NCI-H460 (cell line): Measurements from ENCODE around the genes CD80 and CFAP91.

DNA sequence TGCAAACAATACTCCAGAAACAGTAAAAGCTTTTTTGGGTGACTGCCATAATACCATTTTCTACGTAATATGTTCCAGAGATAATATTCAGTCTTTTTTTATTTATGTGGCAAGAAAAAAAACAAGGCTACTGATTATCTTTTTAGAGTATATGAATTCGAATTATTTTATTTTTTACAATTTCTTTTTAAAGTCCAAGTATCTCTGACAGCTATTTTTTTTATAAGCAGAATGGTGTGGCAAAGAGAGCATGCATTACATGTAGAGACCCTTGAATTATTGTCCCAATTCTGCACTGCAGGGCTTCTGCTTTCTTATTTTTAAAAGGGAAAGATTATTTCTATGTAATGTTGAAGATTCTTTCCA lies 468.9 kb upstream of the LSAMP start:
RAMPAGE:
- cytosol, long total RNA, result no peak
- long total RNA, result no peak
- nucleus, long total RNA, result no peak

GRCh38 chr3:117997146-117997419 lies 1037.6 kb downstream of the IGSF11 start:
RAMPAGE:
- cytosol, long total RNA, result no peak
- long total RNA, result no peak
- nucleus, long total RNA, result no peak

DNA sequence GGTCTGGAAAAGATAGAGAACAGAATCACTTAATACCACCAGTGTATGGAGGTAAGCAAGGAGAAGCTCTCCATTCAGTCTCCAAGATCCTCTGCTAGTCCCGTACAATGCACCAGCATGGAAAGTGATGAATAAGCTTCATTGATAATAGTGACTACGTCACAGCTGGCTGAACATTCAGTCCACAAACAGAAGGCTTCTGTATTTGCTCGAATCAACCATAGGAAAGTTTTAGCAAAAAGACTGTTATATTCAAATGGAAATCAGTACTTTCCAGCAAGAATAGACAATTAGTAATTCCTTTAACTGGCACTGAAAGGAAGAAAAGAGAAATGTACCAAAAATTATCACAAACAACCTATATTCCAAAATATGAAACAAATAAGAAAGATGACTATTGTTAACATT lies 42.8 kb downstream of the IGSF11 start:
RAMPAGE:
- cytosol, long total RNA, result no peak
- long total RNA, result no peak
- nucleus, long total RNA, result no peak

DNA sequence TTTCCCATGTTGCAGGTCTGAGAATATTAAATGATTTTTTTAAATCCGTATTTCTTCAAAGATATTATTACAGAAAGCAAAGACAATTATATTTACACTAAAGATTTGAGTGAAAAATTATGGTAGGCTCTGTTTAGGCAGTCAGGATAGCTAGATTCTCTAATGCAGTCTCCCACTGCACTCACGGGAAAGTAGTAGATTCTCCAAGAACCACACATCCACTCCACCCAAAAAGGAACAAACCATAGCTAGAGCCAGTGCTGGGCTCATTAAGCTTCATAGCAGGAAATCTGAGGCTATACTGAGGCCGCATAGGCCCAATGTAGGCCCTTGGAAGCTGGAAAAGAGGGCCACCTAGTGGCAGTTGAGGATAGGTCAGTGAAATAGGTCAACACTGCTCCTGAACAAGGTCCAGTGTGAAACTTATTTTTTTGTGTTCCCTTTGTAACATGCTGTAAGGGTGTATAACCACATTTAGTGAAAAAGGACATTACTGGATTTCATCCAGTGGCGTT lies 688 bp upstream of the B4GALT4 start:
RAMPAGE:
- cytosol, long total RNA, result no peak
- long total RNA, result no peak
- nucleus, long total RNA, result no peak

GRCh38 chr3:119337197-119337809 lies 43.1 kb downstream of the ARHGAP31 start:
RAMPAGE:
- cytosol, long total RNA, result no peak
- long total RNA, result no peak
- nucleus, long total RNA, result no peak

GRCh38 chr3:119347023-119347443 lies 52.9 kb downstream of the ARHGAP31 start:
RAMPAGE:
- cytosol, long total RNA, result no peak
- long total RNA, result no peak
- nucleus, long total RNA, result no peak

DNA sequence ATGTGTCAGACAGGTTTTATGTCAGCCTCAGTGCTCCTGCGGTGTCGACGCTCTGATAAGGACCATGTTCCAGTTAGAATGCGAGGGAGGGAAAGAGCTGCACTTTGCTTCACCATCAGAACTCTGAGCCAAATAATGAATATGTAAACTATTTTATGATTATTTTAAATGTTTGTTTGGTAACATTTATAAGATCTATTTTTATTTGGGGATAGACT lies 45.1 kb downstream of the TMEM39A start:
RAMPAGE:
- cytosol, long total RNA, result no peak
- long total RNA, result no peak
- nucleus, long total RNA, result no peak

DNA sequence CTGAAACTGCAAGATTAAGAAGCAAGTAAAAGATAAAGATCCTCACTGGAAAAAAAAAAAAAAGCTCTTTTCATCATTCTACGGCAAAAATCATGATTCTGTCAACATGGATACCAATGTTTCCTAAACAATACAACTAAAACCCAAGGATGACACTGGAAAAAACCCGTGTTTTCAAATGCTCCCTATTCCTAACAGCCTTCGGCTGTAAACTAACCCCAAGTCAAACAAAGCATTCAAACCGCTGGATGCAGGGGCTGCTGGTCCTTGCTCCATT lies 632 bp downstream of the TMEM39A start:
RAMPAGE:
- cytosol, long total RNA, result no peak
- long total RNA, result no peak
- nucleus, long total RNA, result no peak

GRCh38 chr3:119559312-119559970 lies at the start of gene CD80:
CD80 (minus strand) TSS chr3:119559614.
RAMPAGE:
- cytosol, long total RNA, result no peak
- long total RNA, result no peak
- nucleus, long total RNA, result no peak

RAMPAGE:
- cytosol, long total RNA, result no peak
- long total RNA, result no peak
- nucleus, long total RNA, result no peak
These were observed 8.2 kb downstream of the POPDC2 start for GRCh38 chr3:119651992-119652834.

RAMPAGE:
- cytosol, long total RNA, result no peak
- long total RNA, result no peak
- nucleus, long total RNA, result no peak
These were observed 4.7 kb downstream of the POPDC2 start for GRCh38 chr3:119655672-119656067.

DNA sequence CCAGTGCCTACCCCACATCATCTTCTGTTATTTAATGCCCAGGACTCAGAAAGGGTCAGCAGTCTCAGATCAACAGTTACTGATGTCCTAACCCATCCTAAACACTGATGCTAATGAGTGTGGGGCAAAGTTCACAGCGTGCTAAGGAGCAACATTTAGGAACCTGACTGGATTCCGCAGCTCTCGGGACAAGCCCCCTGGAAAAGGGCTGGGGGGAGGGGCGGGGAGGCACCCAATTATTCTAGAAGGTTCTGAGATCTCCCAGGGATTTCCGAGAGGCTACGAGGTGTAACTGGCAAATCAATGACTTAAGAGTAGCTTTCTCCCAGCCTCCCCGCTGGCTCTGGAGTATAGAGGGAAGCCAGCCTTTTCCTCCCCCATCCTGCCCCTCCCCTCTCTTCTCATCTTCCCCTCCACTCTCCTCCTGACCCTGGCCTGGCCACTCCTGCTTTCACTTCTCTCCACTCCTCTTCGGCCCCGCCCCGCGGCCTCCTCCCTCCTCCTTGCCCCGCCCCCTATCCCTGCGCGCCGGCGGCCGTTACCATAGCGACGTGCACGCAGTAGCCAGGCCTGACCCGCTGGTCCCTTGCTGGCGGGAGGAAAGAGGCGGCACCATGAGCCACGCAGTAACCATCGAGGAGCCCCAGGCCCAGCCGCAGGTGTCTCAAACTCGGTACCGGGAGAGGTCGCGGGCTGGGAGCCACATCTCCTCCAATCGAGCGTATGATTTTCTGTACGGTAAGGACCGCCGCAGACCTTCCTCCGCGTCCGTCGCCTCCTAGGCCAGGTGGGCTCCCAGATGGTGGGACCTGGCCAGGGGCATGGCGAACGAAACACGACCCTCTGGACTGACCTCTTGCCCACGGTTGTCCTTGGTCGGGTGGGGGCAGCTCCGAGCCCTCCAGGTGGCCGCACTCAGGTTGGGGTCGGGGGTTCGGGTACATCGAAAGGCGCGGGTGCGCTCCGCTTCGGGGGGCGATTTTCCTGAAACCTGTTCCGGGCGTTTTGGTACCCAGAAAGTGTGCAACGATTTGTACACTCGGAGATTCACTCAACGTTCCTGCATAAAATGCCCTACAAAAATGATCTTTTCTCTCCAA lies at the start of gene CFAP91:
Gene CFAP91, plus strand, starts transcription at position 538 of the 1,100 bp plus-strand sequence.
RAMPAGE:
- cytosol, long total RNA, result no peak
- long total RNA, result no peak
- nucleus, long total RNA, result no peak

DNA sequence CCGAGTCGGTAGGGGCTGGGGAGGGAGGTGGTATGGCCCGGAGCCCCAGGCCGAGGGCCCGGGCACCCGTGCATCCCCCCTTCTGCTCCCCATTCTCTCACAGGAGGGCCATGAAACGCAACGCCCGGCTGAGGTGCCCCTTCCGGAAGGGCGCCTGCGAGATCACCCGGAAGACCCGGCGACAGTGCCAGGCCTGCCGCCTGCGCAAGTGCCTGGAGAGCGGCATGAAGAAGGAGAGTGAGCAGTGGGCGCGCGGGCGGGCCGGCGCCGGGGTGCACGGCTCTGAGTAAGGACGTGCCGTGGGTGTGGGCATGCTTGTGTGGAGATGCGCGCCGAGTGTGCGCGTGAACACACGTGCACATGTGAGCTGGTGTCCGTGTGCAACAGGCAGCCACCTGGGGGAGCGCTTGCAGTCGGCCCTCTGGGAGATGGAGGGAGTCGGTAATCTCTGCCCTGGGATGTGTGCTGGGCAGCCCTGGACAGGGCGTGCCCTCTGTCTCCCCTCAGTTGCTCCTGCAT lies 28.1 kb downstream of the NR1I2 start:
RAMPAGE:
- cytosol, long total RNA, result no peak
- long total RNA, result no peak
- nucleus, long total RNA, result no peak

DNA sequence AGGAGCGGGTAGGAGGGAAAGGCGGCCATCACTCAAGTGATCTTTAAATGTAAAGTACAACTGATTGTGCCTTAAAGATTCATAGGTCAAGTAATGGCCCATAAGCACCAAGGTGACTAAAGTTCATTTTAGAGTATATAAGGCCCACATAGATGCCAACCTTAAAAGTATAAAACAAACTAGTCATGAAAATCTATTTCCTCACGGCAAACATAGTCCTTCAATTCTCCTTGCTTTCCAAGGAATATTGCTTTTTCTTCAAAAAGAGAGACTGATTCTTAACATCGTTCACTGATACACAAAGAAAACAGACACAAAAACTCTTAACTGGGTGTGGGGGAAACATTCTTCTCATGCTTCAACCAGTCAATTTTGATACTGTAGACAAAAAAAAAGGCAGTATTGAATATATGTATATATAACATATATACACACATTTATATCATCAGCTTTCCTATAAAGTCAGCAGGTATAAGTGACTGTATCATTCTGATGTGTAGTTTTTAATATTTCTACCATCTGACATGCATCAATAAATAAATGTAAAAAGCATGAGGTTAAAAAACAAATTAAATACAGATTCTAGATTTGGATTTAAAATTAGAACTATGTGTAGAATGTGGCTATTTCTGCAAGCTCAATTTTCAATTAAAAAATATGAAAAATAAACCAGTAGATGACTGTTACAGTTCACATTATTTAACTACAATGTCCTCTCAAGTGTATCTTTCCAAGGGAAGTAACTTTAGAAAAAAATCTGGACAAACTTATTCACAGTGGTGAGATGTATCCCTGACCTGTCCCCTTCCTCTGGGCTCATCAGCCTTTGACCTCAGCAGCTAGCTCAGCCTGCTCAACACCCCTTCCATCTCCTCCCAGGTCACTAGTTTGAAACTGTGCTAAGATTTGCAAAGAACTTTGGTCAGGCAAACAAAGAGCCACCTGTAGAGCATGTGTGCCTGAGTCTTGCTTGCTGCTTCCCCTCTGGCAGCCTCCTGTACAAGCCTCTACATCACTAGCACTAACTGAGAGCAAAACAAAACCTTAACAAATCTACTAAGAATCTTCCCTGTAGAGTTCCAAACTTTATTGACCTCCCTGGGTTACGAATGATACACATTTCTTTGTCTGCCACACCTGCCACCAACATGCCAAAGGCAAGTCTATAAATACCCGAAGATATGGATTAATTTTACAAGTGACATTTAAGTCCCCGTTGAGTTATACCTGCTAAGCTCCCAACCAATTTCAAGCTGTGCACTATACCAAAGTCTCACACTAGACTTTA lies 43.6 kb downstream of the NR1I2 start:
RAMPAGE:
- cytosol, long total RNA, result no peak
- long total RNA, result no peak
- nucleus, long total RNA, result no peak

RAMPAGE:
- cytosol, long total RNA, result no peak
- long total RNA, result no peak
- nucleus, long total RNA, result no peak
These were observed 110.2 kb downstream of the NR1I2 start for GRCh38 chr3:119892160-119892448.

DNA sequence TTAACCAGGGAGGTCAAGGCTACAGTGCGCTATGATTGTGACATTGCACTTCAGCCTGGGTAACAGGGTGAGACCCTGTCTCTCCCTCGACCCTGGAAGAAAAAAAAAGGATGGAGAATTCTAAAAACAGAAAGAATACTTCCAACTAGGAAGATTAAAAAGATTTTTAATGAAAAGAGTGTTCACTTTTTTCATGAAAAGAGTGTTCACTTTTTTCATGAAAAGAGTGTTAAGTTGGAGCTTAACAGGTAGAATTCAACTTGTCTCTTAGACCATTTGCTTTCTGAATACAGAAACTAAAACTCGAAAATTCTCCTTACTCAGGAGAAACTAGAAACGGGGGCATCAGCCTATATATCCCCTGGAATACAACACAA lies 135.7 kb downstream of the GSK3B start:
RAMPAGE:
- cytosol, long total RNA, result no peak
- long total RNA, result no peak
- nucleus, long total RNA, result no peak

GRCh38 chr3:120033603-120034441 lies 60.4 kb downstream of the GSK3B start:
RAMPAGE:
- cytosol, long total RNA, result no peak
- long total RNA, result no peak
- nucleus, long total RNA, result no peak

DNA sequence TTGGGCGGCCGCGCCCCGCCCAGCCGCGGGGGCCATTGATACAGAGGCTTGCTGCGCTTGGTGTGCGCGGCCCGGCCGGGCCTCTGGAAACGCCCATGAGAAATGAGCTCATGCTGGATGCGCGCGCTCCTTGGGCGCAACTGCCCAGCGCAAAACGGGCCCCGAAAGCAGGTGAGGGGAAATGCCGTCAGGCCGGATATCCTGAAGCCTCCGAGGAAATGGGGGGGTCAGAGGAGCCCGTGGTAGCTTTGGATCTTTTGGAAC lies 1.3 kb upstream of the GSK3B start:
RAMPAGE:
- cytosol, long total RNA, result no peak
- long total RNA, result no peak
- nucleus, long total RNA, result no peak

DNA sequence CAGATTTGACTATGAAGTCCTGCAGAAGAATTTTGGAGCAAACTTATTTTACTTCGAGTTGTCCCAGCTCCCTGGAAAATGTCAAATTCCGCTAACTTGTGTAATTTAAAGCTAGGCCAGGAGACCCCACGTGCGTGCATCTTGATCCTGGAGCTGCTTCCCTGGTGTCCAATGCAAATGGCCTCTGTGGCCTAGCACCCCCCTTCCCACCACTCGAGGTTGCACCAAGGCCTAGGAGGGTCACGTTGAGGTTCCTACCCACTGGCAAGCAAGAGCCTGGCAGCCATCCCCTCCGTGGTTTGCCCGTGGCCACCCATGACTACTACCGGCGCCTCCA lies 38.6 kb upstream of the LRRC58 start:
RAMPAGE:
- cytosol, long total RNA, result no peak
- long total RNA, result no peak
- nucleus, long total RNA, result no peak

DNA sequence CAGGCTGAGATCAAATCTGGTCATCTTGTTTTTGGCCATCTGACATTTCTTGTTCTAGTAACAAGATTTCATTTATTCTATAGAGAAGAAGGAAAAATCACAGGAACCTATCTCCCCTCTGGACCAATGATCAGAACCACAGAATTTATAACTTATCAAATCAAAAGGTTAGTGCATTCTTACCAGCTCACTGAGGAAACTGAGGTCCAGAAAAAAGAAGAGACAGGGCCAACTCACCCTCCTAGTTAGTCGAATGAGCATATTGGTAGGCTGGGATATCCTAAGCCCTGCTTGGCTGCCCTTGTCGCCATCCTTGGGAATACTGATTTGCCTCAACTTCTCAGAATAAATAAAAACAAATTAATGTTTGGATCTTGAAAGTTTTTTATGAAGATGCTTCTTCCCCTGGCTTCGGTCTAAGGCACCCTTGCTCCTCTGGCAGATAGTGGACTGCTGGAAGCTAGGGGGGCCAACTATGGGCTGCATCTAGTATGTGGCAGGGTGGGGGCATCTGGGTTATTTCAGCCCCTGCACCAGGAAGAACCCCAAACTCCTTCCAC lies 46.5 kb upstream of the LRRC58 start:
RAMPAGE:
- cytosol, long total RNA, result no peak
- long total RNA, result no peak
- nucleus, long total RNA, result no peak